ENCODE measurements around a stretch of chr10.

GRCh38 chr10:104315243-104316629 lies 22.5 kb downstream of the ITPRIP start:
- RAMPAGE, long total RNA = no peak
- RRBS = 97% methylated on average over 5 of the region's 57 CpGs

GRCh38 chr10:104322310-104322962 lies 15.8 kb downstream of the ITPRIP start:
- RAMPAGE, long total RNA = no peak
- RRBS = no CpG with 5 or more reads among the region's 8 CpGs

- RAMPAGE, long total RNA = no peak
- RRBS = no CpG with 5 or more reads among the region's 24 CpGs
These were observed 1.7 kb upstream of the SORCS3 start for GRCh38 chr10:104639304-104639928.

DNA sequence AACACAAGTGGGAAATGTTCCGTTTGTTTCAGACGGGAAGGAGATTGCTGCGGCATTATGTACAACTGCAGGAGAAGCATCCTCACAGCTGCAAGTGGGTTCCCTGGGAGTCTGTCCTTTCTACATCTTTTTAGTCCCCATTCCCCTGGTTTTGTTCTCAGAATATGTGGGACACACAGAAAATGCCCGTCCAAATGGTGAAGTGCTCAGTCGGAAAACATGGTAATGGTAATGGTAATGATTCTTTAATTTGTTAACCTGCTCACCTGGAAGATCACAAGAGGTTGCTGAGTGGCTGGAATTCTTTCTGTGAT lies 513.8 kb downstream of the SORCS3 start:
- RAMPAGE, long total RNA = no peak
- RRBS = no CpG with 5 or more reads among the region's 5 CpGs

DNA sequence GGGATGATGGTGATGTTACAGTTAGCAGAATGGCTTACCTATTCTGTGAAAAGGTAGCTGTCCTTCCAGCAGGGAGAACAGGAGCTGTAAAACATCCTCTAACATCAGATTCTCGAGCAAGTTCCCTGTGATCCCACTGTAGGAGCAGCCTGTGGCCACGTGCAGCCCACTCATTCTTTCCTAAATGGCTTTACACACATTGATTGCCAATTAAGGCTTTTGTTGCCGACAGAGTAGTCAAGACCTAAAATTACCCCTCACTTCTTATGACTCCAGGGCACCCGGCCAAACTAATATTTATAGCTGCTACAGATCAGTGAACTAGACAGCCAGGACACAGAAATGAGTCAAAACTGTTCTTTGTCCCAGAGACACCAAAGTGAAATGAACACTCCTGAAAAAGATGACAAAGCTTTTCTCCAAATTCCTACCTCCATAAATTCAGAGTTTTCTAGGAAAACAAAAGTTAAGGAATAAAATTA lies 832.1 kb downstream of the SORCS3 start:
- RAMPAGE, long total RNA = no peak
- RRBS = no CpG with 5 or more reads among the region's 4 CpGs

GRCh38 chr10:108315485-108316407 lies 1151.2 kb upstream of the SORCS1 start:
- RAMPAGE, long total RNA = no peak
- RRBS = no CpG with 5 or more reads among the region's 32 CpGs

DNA sequence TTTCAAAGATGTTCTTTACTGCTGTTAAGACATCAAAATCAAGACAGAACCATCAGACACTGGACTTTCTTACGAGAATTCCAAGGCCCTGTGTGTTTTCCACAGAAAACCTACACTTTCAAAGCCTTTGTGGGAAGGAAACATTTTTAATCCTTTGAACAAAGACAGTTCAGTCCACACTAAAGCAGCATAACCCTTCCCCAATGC lies 701.2 kb downstream of the XPNPEP1 start:
- RAMPAGE, long total RNA = no peak
- RRBS = no CpG with 5 or more reads among the region's 1 CpG

- RAMPAGE, long total RNA = no peak
- RRBS = no CpG with 5 or more reads among the region's 7 CpGs
These were observed 223.5 kb downstream of the XPNPEP1 start for GRCh38 chr10:109699801-109700204.

DNA sequence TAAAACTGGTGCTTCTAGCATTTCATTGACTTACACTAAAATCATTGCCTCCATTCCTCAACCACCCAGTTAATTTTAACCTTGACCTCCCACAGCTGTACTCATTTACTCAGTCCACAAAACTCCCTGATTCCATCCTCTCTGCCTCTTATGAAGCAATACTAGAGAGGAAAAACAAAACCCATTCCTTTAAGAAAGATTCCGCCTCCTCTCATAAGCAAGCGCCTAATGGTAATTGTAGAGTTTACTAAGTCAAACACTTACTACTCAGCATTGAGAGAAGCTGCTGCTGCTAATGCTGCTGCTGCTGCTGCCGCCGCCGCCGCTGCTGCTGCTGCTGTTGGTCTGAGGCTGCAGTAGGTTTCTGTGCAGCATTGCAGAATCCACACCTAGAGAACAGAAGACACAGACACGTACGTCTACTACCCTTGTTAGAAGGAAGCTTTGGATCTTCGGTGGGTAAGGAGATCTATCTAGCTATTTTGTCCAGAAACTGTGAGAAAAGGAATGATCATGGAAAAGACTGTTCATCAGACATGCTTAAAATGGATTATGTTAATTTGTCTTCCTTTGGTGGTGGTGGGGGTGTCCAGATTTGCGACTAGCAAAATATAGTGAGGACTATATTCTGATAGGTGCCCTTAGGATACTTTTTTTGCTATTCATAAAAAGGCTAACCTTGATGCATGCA lies 1.9 kb upstream of the ADD3 start:
- RAMPAGE, long total RNA = no peak
- RRBS = no CpG with 5 or more reads among the region's 10 CpGs

GRCh38 chr10:110048082-110048548 lies 40.3 kb downstream of the ADD3 start:
- RAMPAGE, long total RNA = no peak
- RRBS = no CpG with 5 or more reads among the region's 3 CpGs

- RAMPAGE, long total RNA = no peak
- RRBS = no CpG with 5 or more reads among the region's 3 CpGs
These were observed 68.8 kb downstream of the ADD3 start for GRCh38 chr10:110076181-110077423.

GRCh38 chr10:110081759-110082455 lies 74.1 kb downstream of the ADD3 start:
- RAMPAGE, long total RNA = no peak
- RRBS = no CpG with 5 or more reads among the region's 3 CpGs

- RAMPAGE, long total RNA = no peak
- RRBS = no CpG with 5 or more reads among the region's 7 CpGs
These were observed 65.2 kb upstream of the MXI1 start for GRCh38 chr10:110142157-110142743.

DNA sequence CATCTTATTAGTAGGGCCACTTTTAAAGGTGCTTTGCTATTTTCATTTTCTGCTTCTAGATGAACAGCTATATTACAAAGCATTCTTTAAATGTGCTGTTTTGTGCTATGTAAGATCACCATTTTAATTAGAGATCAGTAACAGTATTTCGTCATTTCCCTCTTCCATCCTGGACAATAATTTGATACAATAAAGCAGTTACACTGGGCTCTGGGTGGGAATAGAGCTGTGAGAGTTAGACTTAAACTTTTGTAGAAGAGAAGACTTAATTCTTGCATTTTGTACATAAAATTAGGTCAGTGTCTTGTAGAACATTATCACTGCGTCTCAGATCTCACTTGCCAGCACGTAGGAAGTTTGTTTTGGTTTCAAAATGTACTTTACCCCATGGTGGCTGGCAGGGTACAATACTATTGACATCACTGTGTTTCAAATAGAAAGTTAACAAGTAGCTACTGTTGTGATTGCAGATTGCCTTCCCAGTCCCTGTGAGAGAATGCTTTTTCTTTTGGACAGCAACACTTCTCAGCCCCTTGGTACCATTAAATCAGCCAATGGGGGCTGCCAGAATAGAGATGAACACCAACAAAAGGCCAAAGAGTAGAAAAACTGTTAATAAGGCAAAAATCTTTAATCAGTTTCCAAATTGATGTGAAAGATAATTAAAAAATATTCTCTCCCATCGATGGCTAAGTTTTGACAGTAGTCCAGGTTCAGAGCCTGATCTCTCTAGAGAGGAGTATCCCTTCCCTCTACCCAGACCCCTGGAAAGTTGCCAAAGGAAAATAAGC lies 35.2 kb downstream of the SMNDC1 start:
- RAMPAGE, long total RNA = no peak
- RRBS = no CpG with 5 or more reads among the region's 4 CpGs

GRCh38 chr10:110399255-110400004 lies 94.7 kb upstream of the SMNDC1 start:
- RAMPAGE, long total RNA = no peak
- RRBS = no CpG with 5 or more reads among the region's 9 CpGs

DNA sequence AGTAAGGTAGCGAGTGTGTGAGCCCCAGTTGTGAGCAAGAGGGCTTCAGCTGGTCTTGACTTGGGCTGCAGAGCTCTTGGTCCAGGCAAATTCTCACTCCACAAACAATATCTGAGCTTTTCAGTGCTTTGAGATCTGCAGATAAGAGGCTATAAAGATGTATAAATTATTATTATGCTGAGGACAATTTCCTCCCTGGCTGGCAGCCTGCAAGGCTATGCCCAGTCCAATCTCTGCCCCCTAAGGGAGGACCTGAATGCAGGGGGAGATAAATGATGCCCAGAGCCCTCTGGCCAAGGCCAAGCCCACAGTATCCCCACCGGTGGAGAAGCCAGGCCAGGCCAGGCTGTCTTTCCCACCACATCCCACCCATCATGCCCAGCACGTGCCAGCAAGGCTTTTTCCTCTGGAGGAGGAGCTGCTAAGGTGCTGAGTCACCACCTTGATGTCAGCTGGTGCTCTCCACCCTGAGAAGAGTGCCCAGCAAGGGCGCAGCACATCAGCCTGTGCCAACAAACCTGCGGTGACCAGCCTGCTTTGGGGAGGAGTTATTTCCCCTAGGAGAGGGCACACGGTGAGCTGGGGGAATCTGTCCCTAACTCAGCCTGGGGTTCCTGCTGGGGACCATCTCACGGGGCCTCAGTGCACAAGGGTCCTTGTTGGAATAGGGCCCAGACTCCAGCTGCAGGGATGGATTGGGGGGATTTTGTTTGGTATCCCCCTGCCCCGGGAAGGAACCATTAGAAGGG lies 80.4 kb upstream of the DUSP5 start:
- RAMPAGE, long total RNA = no peak
- RRBS = no CpG with 5 or more reads among the region's 8 CpGs

GRCh38 chr10:110420759-110421106 lies 77.0 kb upstream of the DUSP5 start:
- RAMPAGE, long total RNA = no peak

DNA sequence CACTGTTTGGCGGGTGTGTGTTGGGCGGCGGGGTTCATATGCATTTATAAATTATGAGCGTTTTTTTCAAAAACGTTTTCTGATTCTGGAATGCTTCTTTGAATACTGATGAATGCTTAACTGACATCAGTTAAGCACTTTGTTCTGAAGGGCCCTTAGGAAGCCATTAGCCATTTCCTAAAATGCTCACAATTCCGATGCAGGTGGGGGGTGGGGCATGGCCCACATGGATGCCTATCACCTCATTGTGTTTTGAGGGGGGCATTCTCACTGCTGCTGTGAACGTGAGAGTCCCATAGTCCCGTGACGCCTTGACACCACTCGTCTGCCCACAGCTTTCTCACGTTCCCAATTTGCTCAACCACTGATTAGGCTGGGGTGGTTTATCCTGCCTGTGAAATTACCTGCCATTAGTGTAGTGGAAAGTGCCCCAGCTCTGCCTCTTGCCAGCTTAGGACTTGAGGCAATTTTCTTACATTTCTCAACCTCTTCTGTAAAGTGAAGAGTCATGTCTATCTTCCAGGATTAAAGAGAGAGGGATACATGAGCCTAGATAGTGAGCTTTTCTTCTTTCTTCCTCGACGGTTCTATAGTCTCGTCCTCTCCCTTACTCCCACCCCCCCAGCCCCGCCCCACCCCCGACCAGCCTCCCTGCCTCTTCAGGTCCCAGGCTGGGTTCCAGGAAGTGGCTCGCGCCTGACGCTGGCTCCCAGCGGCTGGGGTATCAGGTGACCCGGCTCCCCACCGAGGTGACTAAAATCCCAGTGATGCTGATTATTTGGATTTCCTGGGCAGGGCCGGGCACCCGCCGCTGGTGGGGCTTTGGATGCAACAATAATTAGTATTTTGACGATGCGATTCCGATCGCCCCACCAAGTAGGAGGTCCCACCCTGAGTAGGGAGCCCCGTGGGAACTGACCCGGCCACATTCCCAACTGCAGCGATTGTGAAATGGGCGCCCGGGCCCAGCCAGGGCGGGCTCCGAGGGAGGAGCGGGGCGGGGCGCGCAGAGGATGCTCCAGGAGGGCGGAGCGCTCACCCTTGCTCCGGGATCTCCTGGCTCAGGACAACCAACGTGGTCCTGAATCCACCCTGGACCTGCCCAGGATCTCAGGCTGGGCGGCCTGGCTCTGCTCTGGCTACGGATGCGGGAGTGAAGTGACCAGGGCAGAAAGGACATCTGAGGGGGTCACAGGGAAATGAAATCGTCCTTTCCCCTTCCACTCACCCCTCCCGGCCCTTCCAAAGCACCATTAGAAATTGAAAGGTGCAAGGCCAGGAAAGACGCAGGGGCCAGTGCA lies 32.2 kb downstream of the DUSP5 start:
- RAMPAGE, long total RNA = no peak
- RRBS = 8% methylated on average over 9 of the region's 50 CpGs

DNA sequence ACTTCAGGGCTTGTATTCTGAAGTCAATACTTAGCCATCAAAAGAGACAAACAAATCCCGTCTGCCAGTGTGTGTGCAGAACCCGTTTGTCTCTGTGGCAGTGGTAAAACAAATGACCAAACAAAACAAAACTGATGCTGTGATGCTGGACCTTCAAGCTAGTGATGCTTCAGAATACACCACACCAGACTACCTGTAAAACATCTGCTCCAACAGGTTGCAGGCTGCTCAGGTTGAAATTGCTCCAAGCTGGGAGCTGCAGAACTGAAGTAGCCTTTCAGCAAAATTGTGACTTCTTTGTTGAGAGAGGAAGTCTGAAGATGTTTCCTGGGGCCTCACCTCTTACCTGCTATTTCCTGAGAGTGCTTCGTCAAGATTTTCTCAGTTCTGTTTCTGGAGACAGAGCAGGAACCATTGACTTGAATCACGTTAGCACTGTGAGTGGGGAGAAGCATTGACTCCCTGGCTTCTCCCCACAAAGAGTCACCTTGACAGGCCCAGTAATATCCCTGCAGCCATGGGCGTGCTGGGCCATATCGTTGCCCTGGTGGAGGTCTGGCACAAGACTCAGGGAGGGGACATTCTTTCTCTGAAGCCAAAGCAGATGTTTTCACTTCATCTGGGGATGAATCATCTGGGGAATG lies 80.1 kb downstream of the RBM20 start:
- RAMPAGE, long total RNA = no peak
- RRBS = no CpG with 5 or more reads among the region's 6 CpGs

GRCh38 chr10:110808561-110808982 lies 63.2 kb upstream of the PDCD4 start:
- RAMPAGE, long total RNA = no peak
- RRBS = no CpG with 5 or more reads among the region's 3 CpGs

Data from epithelial cell of proximal tubule (primary cell).